ENCODE results near the genes ADRB2 and GRPEL2.

DNA sequence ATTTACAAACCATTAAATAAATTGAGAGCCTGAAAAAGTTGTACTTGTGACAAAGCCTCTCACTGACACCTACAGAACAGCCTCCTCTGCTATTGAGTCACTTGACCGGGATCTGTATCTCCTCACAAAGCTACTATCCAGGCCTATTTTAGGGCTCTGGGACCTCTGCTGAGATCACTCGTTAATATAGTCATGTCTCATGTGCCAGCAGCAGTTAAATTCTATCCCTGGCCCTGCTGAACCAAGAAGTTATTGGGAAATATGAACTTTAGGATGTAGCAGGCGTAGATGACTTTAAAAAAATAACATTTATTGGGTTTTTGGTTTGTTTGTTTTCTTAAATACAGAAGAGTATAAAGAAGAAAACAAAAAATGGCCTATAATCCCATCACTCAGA is 31.1 kb downstream of the FBXO38 start:
CAGE:
- cytosol, long polyA minus RNA = no peak
- cytosol, long polyA plus RNA = no peak
- long polyA plus RNA = no peak
- nucleus, long polyA minus RNA = no peak
- nucleus, long polyA plus RNA = no peak

DNA sequence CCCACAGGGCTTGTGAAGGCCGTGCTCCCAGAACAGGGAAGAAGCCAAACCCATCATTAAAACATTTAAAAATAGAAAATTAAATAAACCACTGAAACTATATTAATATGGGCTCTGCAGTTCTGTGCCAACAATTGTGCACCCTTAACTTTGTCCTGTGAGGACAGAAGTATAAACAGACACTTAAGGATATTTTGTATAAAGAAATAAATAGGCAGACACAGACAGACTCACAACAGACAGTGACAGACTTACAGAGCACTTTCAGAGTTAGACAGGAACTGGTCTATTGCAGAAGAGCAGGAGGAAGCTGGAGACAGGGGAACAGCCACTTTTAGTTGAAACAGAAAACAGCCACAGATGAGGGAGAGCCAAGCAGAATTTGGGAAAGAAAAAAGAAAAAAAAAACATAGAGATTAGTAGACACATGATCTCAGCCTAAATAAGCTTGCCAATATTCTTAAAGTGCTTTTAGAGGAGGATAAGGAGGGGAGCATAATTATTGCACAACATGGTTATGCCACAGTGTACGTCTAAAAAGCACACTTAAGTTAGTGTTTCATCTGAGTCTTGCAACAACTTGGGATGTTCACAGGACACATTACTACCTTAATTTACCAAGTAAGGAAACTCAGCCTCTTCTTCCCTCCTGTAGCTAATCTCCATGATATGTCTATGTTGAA is 82.0 kb downstream of the FBXO38 start:
CAGE:
- cytosol, long polyA minus RNA = no peak
- cytosol, long polyA plus RNA = no peak
- long polyA plus RNA = no peak
- nucleus, long polyA minus RNA = no peak
- nucleus, long polyA plus RNA = no peak

DNA sequence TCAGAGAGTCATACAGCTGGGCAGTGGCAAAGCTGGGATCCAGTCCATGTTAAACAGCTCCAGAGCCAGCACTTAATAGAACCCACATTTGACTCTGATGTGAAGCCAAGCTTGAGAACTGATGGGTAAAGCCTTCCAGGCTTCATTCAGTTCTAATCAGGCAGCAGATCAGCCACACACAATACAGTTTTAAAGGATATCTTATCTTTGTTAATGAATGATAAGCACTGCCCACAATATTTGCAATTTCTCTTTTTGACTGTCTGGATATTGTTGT is 31.2 kb upstream of the HTR4 start:
CAGE:
- cytosol, long polyA minus RNA = no peak
- cytosol, long polyA plus RNA = no peak
- long polyA plus RNA = no peak
- nucleus, long polyA minus RNA = no peak
- nucleus, long polyA plus RNA = no peak

GRCh38 chr5:148805856-148806533 is 20.4 kb upstream of the ADRB2 start:
CAGE:
- cytosol, long polyA minus RNA = no peak
- cytosol, long polyA plus RNA = no peak
- long polyA plus RNA = no peak
- nucleus, long polyA minus RNA = no peak
- nucleus, long polyA plus RNA = no peak

CAGE:
- cytosol, long polyA minus RNA = start-site peak on the plus strand at chr5:148826620-148826633, 42 reads
- cytosol, long polyA plus RNA = start-site peak on the plus strand at chr5:148826602-148826634, 328 and 81 reads in 2 replicates
- long polyA plus RNA = start-site peak on the plus strand at chr5:148826605-148826640, 655 and 1,386 reads in 2 replicates
- nucleus, long polyA minus RNA = no peak
- nucleus, long polyA plus RNA = start-site peak on the plus strand at chr5:148826602-148826633, 1,467 and 297 reads in 2 replicates
Measured at GRCh38 chr5:148825966-148826887, at the start of gene ADRB2. ADRB2 (plus strand) TSS chr5:148826611.

DNA sequence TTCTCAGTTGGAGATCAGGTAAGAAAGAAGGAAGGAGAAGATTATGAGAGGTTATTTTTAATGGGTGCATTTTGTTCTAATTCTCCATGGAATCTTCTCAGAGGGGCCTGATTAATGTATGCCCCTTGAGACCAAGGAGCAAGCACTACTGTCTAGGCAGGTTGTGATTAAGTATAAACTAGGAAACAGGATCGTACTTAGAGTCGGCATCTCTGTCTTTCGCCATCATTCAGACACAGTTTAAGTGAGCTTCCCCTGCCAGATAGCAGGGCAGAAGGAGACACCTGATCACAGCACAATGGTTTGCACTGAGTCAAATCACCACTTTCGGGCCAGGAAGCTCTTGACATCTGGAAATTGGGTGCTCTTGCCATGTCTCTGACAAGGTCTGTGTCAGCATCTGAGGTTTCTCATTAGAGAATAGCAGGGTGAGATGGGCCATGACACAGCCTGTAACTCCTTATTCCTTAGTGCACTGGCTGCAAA is 8.2 kb downstream of the ADRB2 start:
CAGE:
- cytosol, long polyA minus RNA = no peak
- cytosol, long polyA plus RNA = no peak
- long polyA plus RNA = no peak
- nucleus, long polyA minus RNA = no peak
- nucleus, long polyA plus RNA = no peak

GRCh38 chr5:148967786-148968298 is 95.0 kb downstream of the SH3TC2 start:
CAGE:
- cytosol, long polyA minus RNA = no peak
- cytosol, long polyA plus RNA = no peak
- long polyA plus RNA = no peak
- nucleus, long polyA minus RNA = no peak
- nucleus, long polyA plus RNA = no peak

DNA sequence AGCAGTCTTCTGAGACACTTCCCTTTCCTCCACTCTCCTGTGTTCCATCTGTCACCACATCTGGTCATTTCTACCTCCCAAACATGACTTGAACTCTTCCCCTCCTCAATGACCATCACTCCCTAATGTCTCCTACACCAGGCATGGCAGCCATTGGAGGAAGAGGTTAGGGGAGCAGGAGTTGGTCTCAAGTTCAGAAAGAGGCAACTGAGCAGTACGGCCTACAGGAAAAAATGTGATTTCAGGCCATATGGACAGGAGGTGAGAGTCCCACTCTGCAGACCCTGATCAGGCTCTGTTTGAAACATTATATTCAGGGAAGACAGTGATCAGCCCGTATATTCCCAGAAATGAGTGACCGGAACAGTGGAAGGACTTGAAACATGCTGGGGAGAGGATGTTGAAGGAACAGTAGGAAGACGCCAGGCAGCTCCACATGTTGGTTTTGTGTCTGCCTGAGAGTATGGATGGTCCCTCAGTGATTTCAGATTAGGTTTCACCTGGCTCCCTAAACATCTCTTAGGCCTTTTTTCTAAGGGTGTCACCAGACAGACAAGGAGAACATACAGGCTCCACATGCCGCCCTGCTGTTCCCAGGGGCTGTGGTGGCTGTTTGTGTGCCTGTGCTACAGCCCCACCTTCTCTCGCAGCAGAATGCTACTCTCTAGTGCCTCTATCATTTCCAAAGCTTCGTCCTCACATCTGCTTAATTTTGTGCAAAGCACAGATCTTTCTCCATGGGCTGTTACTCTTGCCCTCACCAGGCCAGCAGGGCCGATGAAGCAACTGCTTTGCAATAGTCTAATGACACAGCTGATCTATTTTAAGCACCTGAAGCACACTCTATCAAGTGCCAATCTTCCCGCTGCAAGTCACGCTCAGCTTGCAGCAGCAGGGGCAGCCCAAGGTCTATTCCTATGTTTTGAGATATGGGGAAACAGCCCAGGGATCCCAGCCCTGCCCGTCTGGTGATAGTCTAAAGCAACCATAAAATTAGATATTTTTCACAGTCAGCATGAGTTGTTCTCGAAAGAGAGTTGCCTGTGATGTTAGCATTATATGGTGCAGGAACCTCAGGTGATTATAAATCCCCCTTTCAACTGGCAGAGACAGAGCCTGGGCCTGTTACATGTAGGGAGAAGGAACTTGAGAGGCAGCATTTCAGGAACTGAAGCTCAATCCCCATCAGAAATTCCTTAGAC is 12.4 kb downstream of the ABLIM3 start:
CAGE:
- cytosol, long polyA minus RNA = no peak
- cytosol, long polyA plus RNA = no peak
- long polyA plus RNA = no peak
- nucleus, long polyA minus RNA = no peak
- nucleus, long polyA plus RNA = no peak

DNA sequence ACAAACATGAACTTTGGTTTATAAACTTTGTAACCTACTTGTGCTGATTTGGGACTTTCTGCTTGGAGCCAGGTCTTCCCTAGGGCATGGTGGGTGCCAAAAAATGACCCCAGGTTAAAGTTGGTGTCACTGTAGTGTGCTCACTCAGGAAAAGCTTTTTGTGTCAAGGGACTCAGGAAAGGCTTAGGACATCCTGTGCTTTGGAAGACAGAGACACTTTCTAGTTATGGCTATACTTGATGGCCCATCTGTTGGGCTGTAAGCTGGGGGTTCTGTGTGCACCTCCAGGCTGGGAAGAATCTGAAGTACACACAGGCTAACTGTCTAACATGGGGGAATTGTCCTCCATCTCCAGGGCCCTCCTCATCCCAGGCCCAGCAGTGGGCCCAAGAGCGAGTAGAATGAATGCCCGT is 19.2 kb downstream of the ABLIM3 start:
CAGE:
- cytosol, long polyA minus RNA = no peak
- cytosol, long polyA plus RNA = no peak
- long polyA plus RNA = no peak
- nucleus, long polyA minus RNA = no peak
- nucleus, long polyA plus RNA = no peak

GRCh38 chr5:149272270-149272668 is 610 bp downstream of the AFAP1L1 start:
CAGE:
- cytosol, long polyA minus RNA = no peak
- cytosol, long polyA plus RNA = no peak
- long polyA plus RNA = no peak
- nucleus, long polyA minus RNA = no peak
- nucleus, long polyA plus RNA = no peak

DNA sequence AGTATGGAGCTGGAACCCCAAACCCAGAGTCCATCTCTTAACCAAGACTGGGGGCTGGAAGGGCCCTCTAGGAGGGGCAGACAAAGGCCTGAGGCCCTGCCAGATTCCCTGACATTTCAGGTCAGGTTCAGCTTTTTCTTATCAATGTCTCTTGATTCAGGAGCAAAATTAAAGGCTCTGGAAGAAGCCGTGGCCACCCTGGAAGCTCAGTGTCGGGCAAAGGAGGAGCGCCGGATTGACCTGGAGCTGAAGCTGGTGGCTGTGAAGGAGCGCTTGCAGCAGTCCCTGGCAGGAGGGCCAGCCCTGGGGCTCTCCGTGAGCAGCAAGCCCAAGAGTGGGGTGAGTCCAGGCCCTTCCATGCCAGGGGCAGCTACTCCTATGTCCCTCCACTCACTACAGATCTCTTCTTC is 12.8 kb upstream of the GRPEL2 start:
CAGE:
- cytosol, long polyA minus RNA = no peak
- cytosol, long polyA plus RNA = no peak
- long polyA plus RNA = no peak
- nucleus, long polyA minus RNA = no peak
- nucleus, long polyA plus RNA = no peak

GRCh38 chr5:149345107-149345776 is at the start of gene GRPEL2:
GRPEL2 (plus strand) TSS chr5:149345499.
CAGE:
- cytosol, long polyA minus RNA = start-site peak on the plus strand at chr5:149345498-149345530, 140 reads
- cytosol, long polyA plus RNA = no peak
- long polyA plus RNA = no peak
- nucleus, long polyA minus RNA = no peak
- nucleus, long polyA plus RNA = start-site peak on the plus strand at chr5:149345508-149345634, 79 and 96 reads in 2 replicates

CAGE:
- cytosol, long polyA minus RNA = start-site peak on the plus strand at chr5:149352140-149352226, 34 reads
- cytosol, long polyA plus RNA = no peak
- long polyA plus RNA = no peak
- nucleus, long polyA minus RNA = no peak
- nucleus, long polyA plus RNA = no peak
Measured at GRCh38 chr5:149351712-149352682, 5.8 kb upstream of the PCYOX1L start.

GRCh38 chr5:149405157-149406180 is 26.4 kb upstream of the IL17B start:
CAGE:
- cytosol, long polyA minus RNA = no peak
- cytosol, long polyA plus RNA = no peak
- long polyA plus RNA = no peak
- nucleus, long polyA minus RNA = no peak
- nucleus, long polyA plus RNA = no peak

DNA sequence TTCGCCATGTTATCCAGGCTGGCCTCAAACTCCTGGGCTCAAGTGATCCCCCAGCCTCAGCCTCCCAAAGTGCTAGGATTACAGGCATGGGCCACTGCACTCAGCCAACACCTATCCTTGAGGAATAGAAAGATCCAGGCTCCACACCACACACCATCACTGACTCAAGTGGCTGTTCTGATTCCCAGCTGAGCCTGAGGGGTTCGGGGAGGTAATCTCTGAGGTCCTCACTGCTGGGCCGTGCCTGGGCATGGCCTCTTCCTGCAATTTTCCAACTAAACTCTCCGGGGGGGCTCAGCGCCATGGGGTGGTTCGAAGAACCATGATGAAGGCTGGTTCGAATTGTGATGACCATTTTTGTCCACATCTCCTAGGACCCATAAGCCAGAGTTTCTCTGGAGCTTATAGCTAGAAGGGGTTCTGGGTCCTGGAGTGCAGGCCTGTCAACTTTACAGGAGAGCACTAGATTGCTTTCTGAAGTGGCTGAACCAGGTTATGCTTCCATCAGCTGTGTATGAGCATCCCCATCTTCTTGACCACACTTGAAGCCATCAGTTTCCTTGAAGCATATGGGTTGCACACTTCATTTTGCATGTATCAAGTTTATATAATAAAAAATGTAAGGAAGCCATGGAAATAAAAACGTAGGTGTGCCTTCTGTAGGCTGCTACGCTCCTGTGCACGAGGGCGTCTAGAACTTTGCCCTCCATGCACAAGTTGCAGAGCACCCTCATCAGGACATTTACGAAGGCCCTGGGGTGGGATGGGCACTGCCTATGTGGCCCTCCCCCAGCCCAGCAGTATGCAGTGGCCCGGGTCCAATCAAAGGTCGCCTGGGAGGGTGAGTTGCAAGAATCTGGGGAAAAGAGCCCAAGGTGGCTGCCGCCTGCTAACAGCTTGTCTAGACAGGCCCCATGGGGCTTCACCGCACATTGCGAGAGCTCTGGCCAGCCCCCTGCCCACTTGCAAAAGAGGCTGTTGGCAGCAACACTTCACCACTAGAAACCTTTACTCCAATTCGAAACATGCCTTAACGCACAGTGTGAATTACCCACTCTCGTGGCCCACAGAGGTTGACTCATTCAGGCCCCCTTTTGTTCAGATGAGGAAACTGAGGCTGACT is 31.3 kb upstream of the IL17B start:
CAGE:
- cytosol, long polyA minus RNA = no peak
- cytosol, long polyA plus RNA = no peak
- long polyA plus RNA = no peak
- nucleus, long polyA minus RNA = no peak
- nucleus, long polyA plus RNA = no peak

DNA sequence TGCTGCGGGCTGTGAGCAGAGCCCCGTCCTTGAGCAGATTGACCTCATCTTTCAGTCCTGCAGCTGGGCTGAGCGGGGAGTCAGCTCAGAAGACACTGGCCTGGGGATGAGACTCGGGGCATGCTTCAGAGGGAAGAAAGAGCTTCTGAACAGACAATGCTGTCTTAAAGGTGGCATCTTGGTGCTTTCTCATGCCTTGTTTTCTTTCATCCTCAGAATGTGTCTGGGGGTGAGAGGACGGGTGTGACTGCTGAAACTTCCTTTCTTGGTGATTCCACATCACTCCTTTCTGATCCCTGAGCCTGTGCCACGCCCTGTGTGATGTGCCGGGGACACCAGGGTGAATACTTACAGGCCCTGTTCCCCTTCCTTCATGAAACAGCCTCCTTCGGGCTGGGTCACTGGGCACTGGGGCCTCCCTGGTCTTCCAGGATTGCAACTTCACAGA is 43.9 kb upstream of the IL17B start:
CAGE:
- cytosol, long polyA minus RNA = no peak
- cytosol, long polyA plus RNA = no peak
- long polyA plus RNA = no peak
- nucleus, long polyA minus RNA = no peak
- nucleus, long polyA plus RNA = no peak

CAGE:
- cytosol, long polyA minus RNA = no peak
- cytosol, long polyA plus RNA = no peak
- long polyA plus RNA = no peak
- nucleus, long polyA minus RNA = no peak
- nucleus, long polyA plus RNA = no peak
Measured at GRCh38 chr5:149455666-149456482, 76.8 kb upstream of the IL17B start.

CAGE:
- cytosol, long polyA minus RNA = no peak
- cytosol, long polyA plus RNA = no peak
- long polyA plus RNA = no peak
- nucleus, long polyA minus RNA = no peak
- nucleus, long polyA plus RNA = no peak
Measured at GRCh38 chr5:149617910-149618426, 36.7 kb downstream of the ARHGEF37 start.

DNA sequence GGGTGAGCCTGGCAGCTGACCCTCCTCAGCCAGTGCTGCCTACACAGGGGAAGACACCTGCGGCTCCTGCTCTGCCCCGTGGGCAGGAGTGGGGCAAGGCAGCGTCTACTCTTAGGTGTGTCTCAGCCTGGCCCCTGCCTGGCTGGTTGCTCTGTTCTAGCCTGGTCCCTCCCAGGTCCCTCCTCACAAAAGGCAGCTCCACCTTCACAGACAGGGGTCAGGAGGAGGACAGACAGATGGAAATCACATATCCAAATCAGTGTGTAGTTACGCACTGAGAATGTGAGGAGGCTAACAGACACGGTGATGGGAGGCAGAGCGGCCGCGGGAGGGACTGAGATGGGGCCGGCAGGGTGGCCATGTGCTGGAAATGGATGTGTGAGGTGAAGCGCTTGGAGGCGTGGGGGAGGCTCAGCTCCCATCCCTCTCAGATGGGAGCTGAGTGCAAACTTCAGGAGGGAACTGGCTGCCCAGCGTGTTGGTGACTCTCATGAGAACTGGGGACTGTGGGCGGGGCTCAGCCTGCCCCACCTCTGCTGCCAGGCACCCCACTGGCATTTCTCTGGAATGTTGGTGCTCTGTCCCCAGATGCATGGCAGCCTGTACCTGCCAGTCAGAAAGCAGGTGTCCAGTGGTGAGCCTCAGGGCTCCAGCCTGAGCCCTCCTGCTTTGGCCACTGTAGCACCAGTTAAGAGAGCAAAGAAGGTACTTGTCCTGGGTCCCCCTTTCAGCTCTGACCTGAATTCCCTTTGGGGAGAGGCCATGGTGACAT is 43.5 kb downstream of the PPARGC1B start:
CAGE:
- cytosol, long polyA minus RNA = no peak
- cytosol, long polyA plus RNA = no peak
- long polyA plus RNA = no peak
- nucleus, long polyA minus RNA = no peak
- nucleus, long polyA plus RNA = no peak

DNA sequence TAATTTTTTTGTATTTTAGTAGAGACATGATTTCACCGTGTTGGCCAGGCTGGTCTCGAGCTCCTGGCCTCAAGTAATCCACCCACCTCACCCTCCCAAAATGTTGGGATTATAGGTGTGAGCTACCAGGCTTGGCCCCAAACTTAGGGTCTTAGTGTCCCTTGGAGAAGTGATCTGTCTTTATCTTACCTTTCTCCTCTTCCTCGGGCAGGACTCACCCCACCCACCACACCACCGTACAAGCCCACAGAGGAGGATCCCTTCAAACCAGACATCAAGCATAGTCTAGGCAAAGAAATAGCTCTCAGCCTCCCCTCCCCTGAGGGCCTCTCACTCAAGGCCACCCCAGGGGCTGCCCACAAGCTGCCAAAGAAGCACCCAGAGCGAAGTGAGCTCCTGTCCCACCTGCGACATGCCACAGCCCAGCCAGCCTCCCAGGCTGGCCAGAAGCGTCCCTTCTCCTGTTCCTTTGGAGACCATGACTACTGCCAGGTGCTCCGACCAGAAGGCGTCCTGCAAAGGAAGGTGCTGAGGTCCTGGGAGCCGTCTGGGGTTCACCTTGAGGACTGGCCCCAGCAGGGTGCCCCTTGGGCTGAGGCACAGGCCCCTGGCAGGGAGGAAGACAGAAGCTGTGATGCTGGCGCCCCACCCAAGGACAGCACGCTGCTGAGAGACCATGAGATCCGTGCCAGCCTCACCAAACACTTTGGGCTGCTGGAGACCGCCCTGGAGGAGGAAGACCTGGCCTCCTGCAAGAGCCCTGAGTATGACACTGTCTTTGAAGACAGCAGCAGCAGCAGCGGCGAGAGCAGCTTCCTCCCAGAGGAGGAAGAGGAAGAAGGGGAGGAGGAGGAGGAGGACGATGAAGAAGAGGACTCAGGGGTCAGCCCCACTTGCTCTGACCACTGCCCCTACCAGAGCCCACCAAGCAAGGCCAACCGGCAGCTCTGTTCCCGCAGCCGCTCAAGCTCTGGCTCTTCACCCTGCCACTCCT is 106.2 kb downstream of the PPARGC1B start:
CAGE:
- cytosol, long polyA minus RNA = start-site peak on the plus strand centred at position 254 of the sequence, 77 bp wide, 10 reads
- cytosol, long polyA plus RNA = no peak
- long polyA plus RNA = no peak
- nucleus, long polyA minus RNA = no peak
- nucleus, long polyA plus RNA = no peak